Placental epithelial cell (primary cell): ENCODE measurements around a stretch of chr18.

GRCh38 chr18:31562865-31563162 is 28.9 kb upstream of the TTR start:
- CAGE, long polyA plus RNA = no peak

DNA sequence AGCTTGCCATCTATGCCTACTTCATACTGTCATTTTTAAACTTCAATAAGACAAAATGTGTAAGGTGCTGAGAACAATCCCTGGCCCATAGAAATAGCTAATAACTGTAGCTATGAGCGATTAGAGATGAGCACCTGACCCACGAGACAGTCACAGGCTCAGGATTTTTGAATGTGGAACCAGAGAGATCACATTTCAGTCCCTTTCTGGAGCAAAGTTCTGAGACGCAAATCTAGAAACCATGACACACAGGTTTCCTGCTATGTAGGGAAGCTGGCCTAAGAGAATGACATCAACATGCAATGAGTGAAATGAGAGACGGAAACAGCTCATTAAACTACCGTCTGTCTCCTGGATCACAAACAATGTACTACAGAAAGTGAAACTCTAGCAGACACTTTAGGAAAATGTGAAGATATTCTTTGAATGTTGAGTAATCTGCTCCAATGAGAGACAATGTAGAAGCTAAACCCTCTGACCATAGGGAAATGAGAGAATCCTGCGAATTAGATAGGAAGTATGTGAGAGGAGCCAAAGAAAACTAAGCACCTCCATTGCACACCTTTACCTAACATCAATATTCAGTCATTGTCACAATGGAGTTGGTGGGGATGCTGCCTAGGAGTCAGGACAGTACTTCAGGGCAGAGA is 25.5 kb downstream of the B4GALT6 start:
- CAGE, long polyA plus RNA = no peak

- CAGE, long polyA plus RNA = no peak
Measured at GRCh38 chr18:31723778-31724962, 36.5 kb downstream of the SLC25A52 start.

- CAGE, long polyA plus RNA = no peak
Measured at GRCh38 chr18:31738837-31739520, 21.7 kb downstream of the SLC25A52 start.

DNA sequence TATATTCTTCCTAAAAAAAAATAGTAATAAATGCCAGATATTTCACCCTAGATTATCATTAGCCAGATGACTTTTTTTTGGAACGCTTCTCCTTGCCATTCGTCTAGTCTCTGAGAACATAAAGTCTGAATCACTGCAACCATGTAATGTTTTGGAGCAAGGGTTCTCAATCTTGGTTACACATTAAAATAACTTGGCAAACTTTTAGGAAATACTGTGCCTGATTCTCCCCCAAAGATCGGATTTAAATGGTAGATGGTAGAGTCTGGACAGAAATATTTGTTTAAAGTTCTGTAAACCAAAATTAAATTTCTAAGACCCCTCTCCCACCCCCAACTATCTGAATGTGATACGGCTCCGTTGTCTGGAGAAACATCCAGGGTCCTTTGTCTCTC is 21.0 kb downstream of the SLC25A52 start:
- CAGE, long polyA plus RNA = no peak

DNA sequence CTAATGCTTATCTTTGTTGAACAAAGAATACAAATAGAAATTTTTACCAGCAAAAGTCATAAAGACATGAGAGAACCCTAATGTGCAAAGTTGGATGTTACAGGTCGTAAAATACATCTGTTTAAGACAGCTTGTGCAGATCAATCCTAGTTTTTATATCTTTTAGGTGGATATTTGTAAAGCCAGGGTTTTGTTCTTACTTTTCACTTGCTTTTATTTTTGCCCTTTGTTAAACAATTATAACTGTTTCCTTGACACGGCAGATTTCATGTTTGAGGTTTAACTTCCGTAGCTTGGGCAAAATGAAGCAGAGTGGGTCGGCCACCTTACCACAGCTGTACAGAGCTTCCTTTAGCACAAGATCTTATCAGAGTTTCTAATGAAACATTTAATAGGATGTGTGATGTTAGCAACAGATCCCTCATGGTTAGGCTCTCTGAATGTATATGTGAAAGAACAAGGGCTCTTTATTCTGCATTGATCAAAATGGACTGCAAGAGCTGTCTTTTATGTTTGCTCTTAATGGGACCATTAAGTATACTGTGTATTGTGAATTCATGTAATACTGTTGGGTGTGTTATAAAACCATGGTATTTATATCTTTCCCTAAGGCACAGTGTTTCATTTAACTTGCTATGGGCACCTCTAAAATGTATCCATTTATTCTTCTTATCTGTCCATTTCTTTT is 22.3 kb downstream of the RNF125 start:
- CAGE, long polyA plus RNA = no peak

- CAGE, long polyA plus RNA = no peak
Measured at GRCh38 chr18:32095746-32096812, 4.4 kb downstream of the RNF138 start.

DNA sequence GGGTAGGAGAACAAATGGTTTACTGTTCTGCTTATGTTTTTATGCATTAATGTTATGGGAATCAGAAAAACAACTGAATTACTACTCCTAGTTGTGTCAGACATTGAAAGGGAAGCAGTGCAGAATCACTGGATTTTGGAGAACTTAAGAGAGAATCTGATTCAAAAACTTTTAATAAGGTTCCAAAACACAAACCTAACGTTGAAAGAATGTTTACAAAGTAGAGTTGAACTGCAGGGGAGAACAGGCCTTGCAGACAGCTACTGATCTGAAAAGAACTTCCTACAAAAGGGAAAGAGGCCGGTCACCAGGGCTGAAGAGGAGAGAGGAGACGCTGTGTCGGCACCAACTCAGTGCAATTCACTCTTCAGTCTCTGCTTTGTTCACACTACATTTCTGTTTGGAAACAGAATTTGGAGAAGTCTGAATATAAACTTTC is 124.1 kb downstream of the GAREM1 start:
- CAGE, long polyA plus RNA = no peak

DNA sequence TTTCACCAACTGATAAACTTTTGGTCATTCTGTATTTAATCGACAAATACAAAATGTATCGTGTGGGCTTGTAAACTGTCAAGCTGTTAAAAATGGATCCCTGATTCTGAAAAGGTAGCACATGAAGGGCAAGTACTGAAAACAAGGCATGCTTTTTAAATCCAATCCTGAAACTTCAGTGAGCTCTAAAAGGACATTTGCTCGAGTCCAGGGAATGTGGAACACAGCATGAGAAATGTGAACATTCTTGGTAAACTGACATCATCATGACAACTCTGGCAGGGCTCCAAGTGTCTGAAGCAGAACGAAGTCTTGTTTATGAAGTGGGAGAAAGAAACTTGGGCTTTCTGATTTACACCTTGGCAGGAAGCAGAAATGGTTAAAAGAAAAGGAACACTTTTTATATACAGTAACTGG is 121.0 kb downstream of the GAREM1 start:
- CAGE, long polyA plus RNA = no peak

GRCh38 chr18:32468287-32468673 is 2.4 kb downstream of the GAREM1 start:
- CAGE, long polyA plus RNA = no peak

- CAGE, long polyA plus RNA = no peak
Measured at GRCh38 chr18:32469190-32469646, 1.5 kb downstream of the GAREM1 start.

DNA sequence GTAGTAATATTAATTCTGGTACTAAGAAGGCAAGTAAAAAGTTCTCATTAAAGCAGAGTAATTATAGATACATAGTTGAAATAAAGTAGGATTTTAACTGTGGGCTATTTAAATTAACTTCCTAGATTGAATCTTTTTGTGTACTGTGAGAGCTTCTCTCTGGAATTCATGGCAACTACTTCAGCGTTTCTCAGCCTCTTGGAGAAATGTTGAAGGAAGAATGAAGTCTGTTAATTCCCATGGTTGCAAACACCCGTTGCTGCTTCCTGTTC is 58.5 kb downstream of the KLHL14 start:
- CAGE, long polyA plus RNA = no peak

GRCh38 chr18:32760358-32761007 is 12.3 kb downstream of the KLHL14 start:
- CAGE, long polyA plus RNA = no peak

DNA sequence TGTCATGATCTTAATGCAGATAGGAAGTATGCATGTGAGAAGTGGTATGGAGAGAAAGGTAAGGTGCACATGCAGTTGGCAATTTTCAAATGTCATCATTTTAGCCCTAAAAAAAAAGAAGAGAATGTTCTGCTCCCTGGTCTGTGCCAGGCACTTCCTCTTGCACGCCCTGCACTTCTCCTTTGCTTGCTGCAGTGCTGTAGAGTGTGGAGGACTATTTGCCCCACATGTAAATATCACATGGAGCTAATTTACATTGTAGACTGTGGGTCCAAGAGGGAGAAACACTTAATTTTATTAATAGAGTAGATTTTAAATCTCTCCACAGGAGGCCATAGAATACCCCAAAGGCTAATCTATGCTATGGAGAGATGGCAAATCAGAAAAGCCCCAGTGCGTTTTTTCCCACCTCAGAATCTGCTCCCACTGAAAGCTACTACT is 137.0 kb upstream of the KLHL14 start:
- CAGE, long polyA plus RNA = no peak

DNA sequence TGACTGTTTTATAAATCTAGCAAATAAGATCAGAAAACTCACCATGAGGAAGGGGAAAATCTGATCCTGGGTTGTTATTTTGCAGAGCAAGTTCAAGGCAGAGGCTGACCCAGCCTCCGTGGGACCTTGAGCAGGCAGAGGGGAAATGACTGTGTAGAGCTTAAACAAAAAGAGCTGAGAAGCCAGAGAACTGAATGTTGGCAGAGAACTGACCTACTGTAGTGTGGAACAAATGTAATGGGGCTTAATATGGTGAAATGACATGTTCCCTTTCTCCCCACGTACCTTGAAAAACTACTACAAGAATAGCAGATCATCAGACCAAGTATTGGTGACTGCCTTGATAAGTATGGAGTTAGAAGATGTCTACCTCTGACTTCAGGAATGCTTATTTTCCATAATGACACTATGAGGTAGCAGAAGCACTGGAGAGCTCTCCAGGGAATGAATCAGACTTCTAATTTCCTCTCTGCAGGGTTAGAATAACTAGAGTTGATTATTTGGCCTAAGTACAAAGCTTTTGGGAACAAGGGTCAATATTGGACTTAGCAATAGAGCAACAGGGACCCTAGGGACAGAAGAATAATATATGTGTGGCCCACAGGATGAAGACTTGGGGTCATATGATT is 304.4 kb downstream of the CCDC178 start:
- CAGE, long polyA plus RNA = no peak

- CAGE, long polyA plus RNA = no peak
Measured at GRCh38 chr18:33851540-33852427, 273.8 kb downstream of the ASXL3 start.

DNA sequence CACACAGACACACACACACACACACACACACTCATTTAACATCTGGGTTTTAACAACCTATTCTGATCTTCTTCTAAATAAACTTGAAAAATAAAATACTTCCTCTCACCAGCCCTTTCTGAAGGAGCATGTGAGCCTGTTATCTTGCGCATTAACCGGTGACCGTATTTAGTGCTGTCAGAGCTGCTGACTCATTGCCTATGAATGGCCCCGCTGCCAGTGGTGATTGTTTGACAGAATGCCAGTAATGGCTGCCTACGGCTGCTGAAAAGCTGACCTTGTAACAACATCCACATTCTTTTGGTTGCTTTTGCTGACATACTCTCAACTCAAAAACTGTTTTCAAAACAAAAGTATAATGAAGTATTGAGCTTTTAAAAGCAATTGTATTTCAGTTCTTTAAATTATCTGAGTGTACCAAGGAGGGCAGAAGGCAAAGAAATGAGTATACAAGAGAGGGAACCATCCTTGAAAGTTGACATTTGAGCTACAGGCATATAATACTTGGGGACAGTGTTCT is 50.4 kb upstream of the DTNA start:
- CAGE, long polyA plus RNA = no peak

- CAGE, long polyA plus RNA = no peak
Measured at GRCh38 chr18:34853058-34853563, 143.0 kb downstream of the DTNA start.

GRCh38 chr18:35041961-35042372 is 754 bp downstream of the MAPRE2 start:
- CAGE, long polyA plus RNA = no peak

DNA sequence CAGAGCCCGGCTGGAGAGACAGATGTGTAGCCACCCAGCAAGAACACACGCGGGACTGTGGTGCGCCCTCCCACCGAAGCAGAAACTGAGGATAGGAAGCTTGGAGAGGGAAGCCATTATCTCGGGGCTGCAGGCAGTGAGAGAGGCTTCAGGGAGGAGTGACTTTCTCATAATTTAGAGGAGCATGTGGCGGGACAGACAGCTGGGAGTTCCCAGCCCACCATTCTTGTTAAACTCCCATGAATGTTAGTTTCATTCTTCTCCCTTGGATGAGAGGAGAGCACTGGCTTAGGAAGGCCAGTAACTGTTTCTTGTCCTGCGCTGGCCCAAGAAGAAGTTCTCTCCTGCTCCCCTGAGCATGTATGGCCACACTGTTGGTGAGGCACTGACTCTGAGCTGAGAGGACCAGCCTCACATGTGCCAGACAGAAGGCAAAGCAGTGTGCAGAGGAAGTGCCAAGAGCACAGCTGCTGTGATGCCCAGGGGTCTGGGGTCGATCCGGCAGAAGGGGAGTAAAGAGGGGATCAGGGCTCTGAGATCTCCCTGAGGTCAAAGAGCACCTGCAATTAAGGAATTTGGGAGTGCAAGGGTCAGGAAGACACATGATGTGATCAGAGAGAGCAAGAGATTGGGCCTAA is 96.6 kb downstream of the MAPRE2 start:
- CAGE, long polyA plus RNA = no peak